Transverse colon (tissue), 4 donors: Measurements from ENCODE around the genes POMC, ASXL2 and GAREM2.

DNA sequence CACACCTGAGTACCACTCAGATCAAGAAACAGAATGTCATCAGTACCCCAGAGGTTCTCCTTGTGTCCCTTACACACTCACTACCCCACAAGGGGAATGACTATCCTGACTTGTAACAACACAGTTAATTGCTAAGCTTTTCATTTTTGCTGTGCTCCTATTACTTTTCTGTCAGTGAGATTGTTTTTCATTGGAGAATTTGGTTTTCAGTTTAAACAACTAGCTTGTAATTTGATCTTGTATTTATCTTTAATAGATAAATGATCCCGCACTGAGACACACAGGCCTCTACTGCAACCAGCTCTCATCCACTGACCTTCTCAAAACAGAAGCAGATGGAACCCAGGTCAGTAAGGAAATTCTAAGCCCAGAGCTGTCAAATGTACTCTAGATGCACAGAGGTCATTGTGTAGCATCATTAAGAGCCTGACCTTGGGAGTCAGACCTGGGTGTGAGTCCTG is 30.7 kb downstream of the PTRHD1 start:
- PRO-cap, result no peak
- RAMPAGE, long total RNA, 4 experiments, result start-site peak on the plus strand in 1 of 4 experiments, centred at position 284 of the sequence, 9 reads per replicate

- PRO-cap, result no peak
- RAMPAGE, long total RNA, 4 experiments, result start-site peak on the plus strand in 1 of 4 experiments, at chr2:24793885-24793972 at its widest, 6 reads per replicate
These were observed 737 bp downstream of the CENPO start for GRCh38 chr2:24793792-24794531.

GRCh38 chr2:24839810-24840486 is 46.7 kb downstream of the CENPO start:
- PRO-cap, result no peak
- RAMPAGE, long total RNA, 4 experiments, result start-site peak on the minus strand in 1 of 4 experiments, at chr2:24839905-24840027 at its widest, 6 reads per replicate

GRCh38 chr2:24856529-24857338 is 63.3 kb downstream of the ADCY3 start:
- PRO-cap, result no peak
- RAMPAGE, long total RNA, 4 experiments, result no peak in any of the 4 experiments

- PRO-cap, result no peak
- RAMPAGE, long total RNA, 4 experiments, result no peak in any of the 4 experiments
These were observed 60.5 kb downstream of the ADCY3 start for GRCh38 chr2:24859497-24860007.

GRCh38 chr2:24918499-24919527 is 1.2 kb downstream of the ADCY3 start:
- PRO-cap, result no peak
- RAMPAGE, long total RNA, 4 experiments, result no peak in any of the 4 experiments

DNA sequence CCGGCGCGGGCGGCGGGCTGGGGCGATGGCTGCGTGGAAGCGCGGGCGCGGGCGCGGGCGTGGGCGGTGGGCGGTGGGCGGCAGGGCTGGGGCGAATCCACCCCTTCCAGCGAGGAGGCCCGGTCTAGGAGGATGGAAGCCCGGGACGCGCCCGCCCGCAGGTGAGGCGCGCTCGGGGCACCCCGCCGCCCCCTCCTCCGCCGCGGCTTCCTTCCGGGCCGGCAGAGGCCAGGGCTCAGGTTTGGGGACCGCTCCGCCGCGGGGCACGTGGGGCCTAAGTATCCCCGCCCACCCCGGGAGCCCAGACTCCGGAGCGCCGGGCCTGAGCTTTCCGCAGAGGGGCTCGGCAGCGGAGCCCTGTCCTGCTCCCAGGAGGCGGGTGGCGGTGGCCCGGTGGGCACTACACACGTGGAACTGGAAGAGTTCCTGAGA is 391 bp upstream of the ADCY3 start:
- PRO-cap, result unidirectional peak, minus-strand start at position 209 of the sequence
- RAMPAGE, long total RNA, 4 experiments, result no peak in any of the 4 experiments

DNA sequence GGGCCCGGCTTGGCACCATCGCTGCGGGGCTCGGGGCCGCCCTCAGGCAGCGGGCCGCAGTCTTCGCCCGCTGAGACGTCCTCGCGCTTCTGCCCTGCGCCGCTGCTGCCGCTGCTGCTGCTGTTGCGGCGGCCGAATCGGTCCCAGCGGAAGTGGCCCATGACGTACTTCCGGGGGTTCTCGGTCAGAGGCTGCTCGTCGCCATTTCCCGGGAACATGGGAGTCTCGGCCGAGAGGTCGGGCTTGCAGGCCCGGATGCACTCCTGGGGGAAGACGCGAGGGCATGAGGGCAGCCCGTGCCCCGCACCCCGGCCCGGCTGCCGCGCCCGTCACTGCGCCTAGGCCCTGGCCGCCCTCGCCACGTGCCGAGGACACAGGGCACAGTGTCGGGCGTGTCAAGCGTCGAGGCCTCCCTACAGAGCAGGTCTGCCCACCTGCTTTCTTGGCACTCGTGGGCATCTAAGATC is 6.9 kb downstream of the POMC start:
- PRO-cap, result unidirectional peak, minus-strand start at position 96 of the sequence
- RAMPAGE, long total RNA, 4 experiments, result no peak in any of the 4 experiments

- PRO-cap, result no peak
- RAMPAGE, long total RNA, 4 experiments, result no peak in any of the 4 experiments
These were observed at the start of gene POMC for GRCh38 chr2:25168222-25169126. TSS of gene POMC (minus strand) at chr2:25168580.

- PRO-cap, result bidirectional peak, plus-strand start at chr2:25252828, minus-strand start at chr2:25252549
- RAMPAGE, long total RNA, 4 experiments, result no peak in any of the 4 experiments
These were observed 84.1 kb upstream of the POMC start for GRCh38 chr2:25252301-25253104.

- PRO-cap, result no peak
- RAMPAGE, long total RNA, 4 experiments, result no peak in any of the 4 experiments
These were observed 84.2 kb downstream of the DNMT3A start for GRCh38 chr2:25257408-25257945.

DNA sequence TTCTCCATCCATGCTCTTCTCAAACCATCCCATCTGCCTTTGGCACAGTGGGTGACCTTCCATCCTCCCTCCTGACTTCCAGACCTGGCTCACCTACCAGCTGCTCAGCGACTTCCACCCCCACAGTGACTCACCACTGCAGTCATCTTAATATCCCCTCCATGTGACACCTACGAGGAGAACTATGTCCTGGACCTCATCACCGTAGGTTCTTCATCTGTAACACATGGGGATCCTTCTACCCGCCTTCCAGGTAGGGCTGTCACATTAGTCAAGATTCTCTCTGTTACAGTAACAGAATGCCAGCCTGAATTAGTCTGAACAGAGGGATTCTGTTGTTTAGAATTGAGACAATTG is 5.8 kb upstream of the DNMT3A start:
- PRO-cap, result no peak
- RAMPAGE, long total RNA, 4 experiments, result no peak in any of the 4 experiments

DNA sequence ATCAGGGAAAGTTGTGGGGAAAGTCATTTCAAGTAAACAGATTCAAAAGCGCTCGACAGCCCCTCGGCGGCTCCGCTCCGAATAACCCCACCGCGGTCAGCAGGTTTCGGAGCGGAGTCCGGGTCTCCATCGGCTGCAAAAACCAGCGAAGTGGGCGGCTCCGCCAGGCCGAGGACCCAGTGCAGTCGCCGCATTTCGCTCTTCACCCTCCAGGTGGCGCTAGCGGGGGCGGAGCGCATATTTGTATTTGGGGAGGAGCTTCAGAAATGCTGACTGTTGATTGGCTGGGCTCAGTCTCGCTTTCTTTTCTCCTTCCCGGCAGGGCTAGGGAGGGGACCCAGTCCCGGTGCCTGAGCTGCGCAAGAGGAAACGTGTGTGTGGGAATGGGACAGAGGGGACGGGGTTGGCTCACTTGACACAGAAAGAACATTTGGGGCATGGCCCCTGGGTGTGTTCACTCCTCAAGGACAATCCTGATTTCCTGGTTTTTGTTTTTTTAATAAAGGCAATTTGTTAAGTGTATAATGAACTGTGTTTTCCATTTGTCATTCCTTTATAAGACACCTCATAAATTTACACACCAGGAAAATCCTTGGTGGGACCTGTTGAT is 20.3 kb upstream of the DNMT3A start:
- PRO-cap, result bidirectional peak, plus-strand start at position 340 of the sequence, minus-strand start at position 144 of the sequence
- RAMPAGE, long total RNA, 4 experiments, result no peak in any of the 4 experiments

GRCh38 chr2:25418942-25419357 is 77.2 kb upstream of the DNMT3A start:
- PRO-cap, result unidirectional peak, minus-strand start at chr2:25419003
- RAMPAGE, long total RNA, 4 experiments, result no peak in any of the 4 experiments

- PRO-cap, result no peak
- RAMPAGE, long total RNA, 4 experiments, result no peak in any of the 4 experiments
These were observed 67.2 kb upstream of the DTNB start for GRCh38 chr2:25740379-25741249.

- PRO-cap, result unidirectional peak, minus-strand start at chr2:25878107; unidirectional peak, minus-strand start at chr2:25878171; bidirectional peak, plus-strand start at chr2:25878742, minus-strand start at chr2:25878459
- RAMPAGE, long total RNA, 4 experiments, result start-site peak on the minus strand in 4 of 4 experiments, at chr2:25878281-25878384 at its widest, 15 to 27 reads per replicate
These were observed at the start of gene ASXL2 for GRCh38 chr2:25877988-25878919. TSS of gene ASXL2 (minus strand) at chr2:25878487.

GRCh38 chr2:26020068-26020860 is 13.6 kb upstream of the RAB10 start:
- PRO-cap, result no peak
- RAMPAGE, long total RNA, 4 experiments, result no peak in any of the 4 experiments

- PRO-cap, result no peak
- RAMPAGE, long total RNA, 4 experiments, result no peak in any of the 4 experiments
These were observed 46.2 kb downstream of the RAB10 start for GRCh38 chr2:26079767-26080761.

DNA sequence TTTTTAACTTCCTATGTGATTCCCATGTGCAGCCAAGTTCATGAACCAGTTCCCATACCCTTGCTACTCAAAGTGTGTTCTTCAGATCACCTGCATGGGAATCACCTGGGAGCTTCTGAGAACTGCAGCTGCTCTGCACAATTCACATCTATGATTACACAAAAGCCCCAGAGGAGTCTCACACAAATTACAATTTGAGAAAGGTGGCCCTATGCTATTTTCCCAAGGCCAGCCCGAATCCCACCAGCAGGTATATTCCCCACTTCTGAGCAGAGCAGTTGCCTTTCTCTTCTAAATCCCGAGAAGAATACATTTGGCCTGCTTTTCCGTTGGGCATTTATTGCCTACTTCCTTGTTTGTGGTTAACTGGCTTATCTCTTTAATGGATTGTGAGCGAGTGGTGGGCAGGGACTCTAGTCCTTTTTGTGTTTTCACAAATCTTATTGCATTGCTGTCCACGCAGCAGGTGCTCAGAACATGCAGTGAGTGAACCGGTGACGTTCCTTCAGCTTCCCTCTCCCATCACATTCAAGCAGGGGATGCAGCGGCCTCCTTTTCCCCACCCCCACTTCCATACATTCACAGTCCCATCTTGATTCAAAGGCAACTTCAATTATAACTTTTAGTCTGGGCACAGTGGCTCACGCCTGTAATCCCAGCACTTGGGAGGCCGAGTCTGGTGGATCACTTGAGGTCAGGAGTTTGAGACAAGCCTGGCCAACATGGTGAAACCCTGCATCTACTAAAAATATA is 28.9 kb upstream of the GAREM2 start:
- PRO-cap, result unidirectional peak, plus-strand start at position 473 of the sequence
- RAMPAGE, long total RNA, 4 experiments, result no peak in any of the 4 experiments

DNA sequence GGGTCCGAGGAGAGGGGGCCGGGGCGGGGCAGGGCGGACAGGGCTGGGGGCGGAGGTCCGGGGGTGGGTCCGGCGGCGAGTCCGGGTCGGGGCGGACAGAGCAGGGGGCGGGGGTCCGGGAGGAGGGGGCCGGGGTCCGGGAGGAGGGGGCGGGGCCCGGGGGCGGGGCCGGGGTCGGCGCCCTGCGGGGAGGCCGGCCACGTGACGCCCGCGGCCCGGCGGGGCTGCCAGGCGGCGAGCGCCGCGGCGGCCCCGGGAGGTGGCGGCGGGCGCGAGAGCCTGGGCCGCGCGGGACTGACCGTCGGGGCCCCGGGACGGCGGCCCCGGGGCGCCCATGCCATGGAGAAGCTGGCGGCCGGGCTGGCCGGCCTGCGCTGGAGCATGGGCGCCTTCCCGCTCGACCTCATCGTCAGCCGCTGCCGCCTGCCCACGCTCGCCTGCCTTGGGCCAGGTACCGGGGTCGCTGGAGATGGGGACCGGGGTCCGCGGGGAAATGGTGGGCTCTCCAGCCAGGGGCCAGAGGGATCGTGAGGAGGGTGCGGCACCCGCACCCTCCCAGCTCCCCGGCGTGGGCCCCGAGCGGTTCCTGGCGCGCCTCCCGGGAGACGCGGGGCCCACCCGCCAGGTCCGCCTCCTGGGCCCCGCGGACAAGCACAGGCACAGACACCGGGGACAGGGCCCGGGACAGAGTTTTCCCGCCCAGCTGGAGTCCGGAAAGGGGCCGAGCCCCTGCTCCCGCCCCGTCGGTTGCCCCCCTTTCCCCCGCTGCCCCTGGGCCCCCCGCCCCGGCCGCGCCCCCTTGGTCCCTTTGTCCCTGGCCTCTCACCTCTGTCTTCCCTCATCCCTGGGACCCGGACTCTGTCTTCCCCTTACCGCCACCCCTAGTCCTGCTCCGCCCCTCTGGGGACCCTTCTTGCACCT is at the start of gene GAREM2:
Gene GAREM2 (plus strand): TSS at position 207 of the 921 bp plus-strand sequence.
- PRO-cap, result no peak
- RAMPAGE, long total RNA, 4 experiments, result no peak in any of the 4 experiments